ENCODE results near the genes OR11A1 and HLA-A.

DNA sequence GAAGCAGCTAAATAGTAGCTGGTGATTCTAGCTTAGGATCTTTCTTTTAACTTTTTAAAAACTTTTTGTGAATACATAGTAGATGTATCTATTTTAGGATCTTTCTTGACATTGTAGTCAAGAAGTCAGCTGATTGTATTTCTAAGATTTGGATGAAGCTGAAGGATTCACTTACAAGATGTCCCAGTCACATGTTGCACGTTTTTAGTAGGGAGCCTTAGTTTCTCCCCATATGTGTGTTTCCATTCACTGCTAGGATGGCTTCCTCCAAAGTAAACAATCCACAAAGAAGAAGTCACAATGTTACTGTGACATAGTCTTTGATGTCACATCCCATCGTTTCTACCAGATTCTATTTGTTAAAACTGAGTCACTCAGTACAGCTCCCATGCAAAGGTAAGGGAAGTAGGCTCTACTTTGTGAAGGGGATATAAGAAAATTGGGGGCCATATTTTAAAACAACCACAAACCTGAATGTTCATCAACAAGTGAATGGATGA, at the start of gene OR11A1:
TSS of gene OR11A1 (minus strand) at position 260 of the 500 bp plus-strand sequence.
- RRBS, result no CpG with 5 or more reads among the region's 2 CpGs

DNA sequence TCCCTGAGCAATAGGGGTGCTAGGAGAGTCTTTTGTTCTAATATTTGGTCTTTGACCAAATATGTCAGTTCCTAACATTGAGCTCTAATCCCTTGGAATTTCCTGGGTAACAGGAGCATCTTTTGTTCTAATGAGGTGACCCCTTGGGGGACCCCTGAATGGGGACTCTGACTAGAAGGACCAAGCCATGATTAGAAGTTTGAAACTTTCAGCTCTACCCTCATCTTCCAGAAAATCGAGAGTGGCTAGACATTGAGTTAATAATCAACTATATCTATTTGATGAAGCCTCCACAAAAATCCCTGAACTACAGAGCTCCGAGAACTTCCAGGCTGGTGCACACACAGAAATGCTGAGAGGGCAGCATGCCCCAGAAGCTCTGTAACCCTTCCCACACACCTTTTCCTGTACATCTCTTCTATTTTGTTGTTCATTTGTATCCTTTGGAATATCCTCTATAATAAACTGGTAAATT, 6.5 kb upstream of the OR2H2 start:
- RRBS, result no CpG with 5 or more reads among the region's 2 CpGs

- RRBS, result 10% methylated on average over 10 of the region's 33 CpGs
Observed at GRCh38 chr6:29627340-29627943, 5.5 kb downstream of the GABBR1 start.

- RRBS, result no CpG with 5 or more reads among the region's 15 CpGs
Observed at GRCh38 chr6:29708251-29709463, 14.6 kb upstream of the HLA-F start.

GRCh38 chr6:29827995-29829027, 686 bp downstream of the HLA-G start:
- RRBS, result 12% methylated on average over 14 of the region's 79 CpGs

DNA sequence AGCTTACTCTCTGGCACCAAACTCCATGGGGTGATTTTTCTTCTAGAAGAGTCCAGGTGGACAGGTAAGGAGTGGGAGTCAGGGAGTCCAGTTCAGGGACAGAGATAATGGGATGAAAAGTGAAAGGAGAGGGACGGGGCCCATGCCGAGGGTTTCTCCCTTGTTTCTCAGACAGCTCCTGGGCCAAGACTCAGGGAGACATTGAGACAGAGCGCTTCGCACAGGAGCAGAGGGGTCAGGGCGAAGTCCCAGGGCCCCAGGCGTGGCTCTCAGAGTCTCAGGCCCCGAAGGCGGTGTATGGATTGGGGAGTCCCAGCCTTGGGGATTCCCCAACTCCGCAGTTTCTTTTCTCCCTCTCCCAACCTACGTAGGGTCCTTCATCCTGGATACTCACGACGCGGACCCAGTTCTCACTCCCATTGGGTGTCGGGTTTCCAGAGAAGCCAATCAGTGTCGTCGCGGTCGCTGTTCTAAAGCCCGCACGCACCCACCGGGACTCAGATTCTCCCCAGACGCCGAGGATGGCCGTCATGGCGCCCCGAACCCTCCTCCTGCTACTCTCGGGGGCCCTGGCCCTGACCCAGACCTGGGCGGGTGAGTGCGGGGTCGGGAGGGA, at the start of gene HLA-A:
TSS of gene HLA-A (plus strand) at position 500 of the 616 bp plus-strand sequence.
- RRBS, result no CpG with 5 or more reads among the region's 30 CpGs

- RRBS, result 2% methylated on average over 10 of the region's 94 CpGs
Observed at GRCh38 chr6:29942649-29943640, 613 bp downstream of the HLA-A start.

DNA sequence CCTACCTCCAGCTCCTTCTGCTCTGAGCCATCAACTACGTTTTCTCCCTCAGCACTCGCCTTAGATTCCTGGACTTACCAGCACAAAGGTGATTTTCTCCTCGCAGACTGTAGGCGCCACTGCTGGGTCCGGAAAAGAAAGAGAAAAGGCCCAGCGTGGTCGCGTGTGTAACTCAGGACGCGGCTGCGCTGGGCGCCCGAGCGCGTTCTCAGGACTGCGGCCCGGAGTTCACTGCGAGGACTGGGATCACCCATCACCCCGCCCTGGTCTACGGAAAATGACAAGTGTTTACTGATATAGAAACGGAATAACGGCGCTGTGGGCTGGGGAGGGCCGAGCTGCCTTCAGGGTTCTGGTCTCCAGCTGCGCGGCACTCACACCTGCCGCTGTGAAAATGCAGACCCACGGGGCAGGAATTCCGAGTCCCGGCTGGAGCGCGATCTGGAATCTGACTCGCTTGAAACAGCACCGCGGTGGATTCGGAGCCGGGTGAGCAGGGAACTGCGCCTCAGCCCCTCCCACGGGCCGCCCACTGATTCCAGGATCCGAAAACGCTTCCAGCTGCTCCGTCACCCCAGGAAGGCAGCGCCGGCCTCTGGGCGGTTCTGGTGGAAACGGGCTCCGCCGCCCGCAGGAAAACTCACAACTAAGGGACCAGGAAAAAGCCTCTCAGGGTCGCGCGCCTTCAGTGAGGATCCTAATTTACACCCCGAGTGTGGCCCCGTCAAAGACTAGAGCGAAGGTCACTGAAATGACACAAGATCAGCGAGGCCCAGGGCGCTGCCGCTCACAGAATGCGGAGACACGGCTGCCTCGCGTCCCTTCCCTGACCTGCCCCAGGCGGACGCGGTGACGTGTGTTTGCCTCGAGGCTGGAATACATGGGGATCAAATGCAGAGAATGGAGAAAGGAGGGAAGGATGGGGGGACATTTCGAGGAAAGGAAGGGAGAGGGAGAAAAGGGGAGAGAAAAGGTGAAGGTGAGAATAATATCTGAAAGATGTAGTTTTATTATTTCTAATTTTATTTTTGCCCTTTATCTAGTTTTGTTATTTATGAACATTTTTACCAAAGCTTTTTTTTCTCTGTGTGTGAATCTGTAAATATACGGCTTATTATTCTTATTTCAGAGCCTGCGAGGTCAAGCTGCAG, 34.6 kb downstream of the HLA-A start:
- RRBS, result 5% methylated on average over 9 of the region's 71 CpGs

DNA sequence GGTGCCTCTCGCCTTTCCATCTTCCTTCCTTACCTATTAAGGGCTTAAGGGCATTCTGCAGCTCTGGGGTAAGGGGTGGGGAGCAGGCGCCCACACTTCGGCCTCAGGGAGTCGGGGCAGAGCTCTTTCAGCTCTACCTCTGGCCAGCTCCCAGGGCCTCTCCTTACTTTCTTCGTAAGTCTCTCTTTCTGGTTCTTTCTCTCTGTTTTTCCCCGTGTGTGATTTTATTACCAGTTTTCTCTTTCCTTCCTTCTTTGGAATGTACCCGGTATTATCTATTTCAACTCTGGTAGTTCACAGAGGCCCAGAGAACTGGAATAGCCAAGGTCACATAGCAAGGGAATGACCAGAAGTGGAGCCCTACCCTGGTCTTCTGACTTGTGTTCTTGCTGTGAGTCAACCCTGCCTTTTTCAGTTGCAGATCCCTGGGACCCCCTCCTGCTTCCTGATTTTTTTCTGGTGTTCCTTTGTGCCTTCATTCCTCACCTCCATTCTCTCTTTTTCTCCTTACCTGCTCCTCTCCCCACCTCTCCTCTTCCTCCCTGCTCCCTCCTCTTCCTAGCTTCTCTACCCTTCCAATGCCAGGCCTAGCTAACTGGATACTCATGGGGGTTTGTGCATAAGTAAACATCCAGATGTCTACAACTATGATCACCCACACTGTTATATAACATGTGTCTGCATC, 789 bp upstream of the RNF39 start:
- RRBS, result no CpG with 5 or more reads among the region's 7 CpGs

DNA sequence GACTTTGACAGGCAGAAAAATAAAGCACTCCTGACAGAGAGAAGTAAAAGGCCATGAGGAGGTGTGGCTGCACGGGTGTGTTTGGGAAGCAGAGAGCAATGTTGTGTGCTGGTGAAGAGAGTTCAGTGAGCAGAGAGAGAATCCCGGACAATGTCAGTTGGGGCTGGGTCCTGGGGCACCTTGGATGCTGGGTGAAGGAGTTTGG, 7.9 kb downstream of the TRIM40 start:
- RRBS, result no CpG with 5 or more reads among the region's 2 CpGs

GRCh38 chr6:30322225-30323120, 4.3 kb upstream of the TRIM39 start:
- RRBS, result no CpG with 5 or more reads among the region's 21 CpGs

DNA sequence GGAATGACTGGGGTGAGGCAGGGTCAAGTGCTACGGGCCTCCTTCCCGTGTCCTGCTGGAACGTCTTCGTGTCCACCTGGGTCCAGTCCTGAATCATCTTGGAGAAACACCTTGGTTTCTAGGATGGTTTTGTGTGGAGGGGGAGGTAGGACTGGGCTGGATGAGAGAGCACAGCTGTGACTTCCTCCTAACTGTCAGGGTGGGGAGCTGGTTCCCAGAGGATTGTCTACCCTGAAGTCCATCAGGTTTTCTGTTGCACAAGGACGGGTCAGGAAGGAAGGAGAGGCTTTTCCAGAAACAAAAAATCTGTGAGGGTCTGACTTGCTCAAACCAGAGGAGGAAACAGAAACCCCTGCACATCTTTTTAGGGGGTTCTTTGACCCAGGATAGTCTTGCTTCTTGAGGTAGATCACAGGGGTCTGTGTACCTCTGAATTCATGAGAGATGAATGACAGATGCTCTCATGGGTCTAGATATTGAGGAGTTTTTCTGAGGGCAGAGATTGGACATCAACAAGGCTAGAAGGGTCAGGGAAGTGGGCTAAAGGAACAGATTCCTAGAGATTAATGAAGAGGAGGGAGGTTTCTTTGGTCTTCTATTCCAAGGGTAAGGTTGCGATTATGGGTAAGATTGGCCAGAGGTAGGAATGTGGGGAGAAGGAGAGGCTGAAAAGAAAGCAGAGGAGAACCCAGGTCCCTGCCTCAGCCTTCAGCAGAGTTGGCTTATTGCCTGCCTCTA, 2.5 kb upstream of the RPP21 start:
- RRBS, result no CpG with 5 or more reads among the region's 6 CpGs

GRCh38 chr6:30344047-30344557, 854 bp upstream of the RPP21 start:
- RRBS, result no CpG with 5 or more reads among the region's 4 CpGs

- RRBS, result no CpG with 5 or more reads among the region's 1 CpG
Observed at GRCh38 chr6:30508473-30508846, 19.2 kb downstream of the HLA-E start.

GRCh38 chr6:30527653-30528488, 28.4 kb downstream of the GNL1 start:
- RRBS, result no CpG with 5 or more reads among the region's 15 CpGs

DNA sequence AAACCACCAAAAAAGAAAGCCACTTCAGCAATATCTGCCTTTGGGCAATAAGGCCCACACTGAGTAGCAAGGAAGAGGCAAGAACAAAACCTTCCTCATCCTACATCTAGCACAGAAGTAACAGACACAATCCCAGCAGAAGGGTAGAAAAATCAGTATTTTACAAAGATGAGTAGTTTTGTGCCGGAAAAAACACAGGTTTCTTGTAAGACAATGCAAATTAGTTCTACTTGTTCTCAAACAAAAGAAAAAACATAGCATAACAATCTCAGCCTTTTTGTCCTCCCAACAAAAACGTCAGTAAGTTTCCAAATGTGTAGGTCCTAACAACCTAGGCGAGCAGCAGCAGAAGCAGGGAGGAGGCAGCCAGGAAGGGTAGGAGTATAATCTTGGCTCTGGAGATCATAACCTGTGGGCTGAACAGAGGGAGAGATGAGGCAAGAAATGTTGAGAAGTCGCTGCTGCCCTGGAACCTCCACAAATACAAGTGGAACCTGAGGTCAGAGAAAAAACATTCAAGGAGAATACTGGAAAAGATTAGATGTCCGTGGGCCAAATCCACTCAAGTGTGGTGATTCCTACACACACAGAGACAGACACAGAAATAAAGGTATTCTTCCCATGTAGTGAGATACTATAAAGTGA, 5.6 kb downstream of the PPP1R10 start:
- RRBS, result no CpG with 5 or more reads among the region's 5 CpGs

DNA sequence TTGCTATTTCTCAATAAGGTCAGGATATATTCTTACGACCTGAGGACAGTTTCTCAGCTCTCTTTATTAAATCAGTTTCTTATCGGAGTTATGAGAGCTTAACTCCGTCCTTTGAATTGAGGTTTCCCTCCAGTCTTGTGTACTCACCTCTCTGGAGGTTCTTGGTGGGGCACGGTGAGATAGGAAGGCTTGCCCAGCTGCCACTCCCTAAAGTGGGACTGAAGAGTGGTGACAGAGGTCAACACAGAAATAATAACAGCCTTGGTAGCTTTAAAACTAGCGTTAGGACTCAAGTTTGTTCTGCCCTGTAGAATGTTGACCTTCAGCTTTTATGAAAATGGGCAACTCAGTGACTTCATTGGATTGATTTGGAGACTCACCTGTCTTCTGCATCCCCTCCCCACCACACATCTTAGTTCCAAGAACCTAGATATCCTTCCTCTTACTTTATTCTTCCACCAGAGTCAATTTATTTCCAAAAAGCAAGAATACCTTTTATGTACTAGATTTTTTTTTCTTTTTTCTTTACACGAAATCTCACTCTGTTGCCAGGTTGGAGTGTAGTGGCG, 855 bp downstream of the MRPS18B start:
- RRBS, result no CpG with 5 or more reads among the region's 7 CpGs

DNA sequence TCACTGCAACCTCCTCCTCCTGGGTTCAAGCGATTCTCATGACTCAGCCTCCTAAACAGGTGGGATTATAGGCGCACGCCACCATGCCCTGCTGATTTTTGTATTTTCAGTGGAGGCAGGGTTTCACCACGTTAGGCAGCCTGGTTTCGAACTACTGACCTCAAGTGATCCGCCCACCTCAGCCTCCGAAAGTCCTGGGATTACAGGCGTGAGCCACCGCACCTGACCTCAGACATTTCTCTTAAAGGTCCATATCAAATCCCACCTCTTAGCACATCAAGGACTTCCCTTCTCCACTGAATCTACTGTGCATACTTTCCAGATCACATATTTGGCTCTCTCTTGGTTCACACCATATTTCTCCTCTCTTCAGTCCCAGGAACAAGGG, 12.0 kb downstream of the C6orf136 start:
- RRBS, result no CpG with 5 or more reads among the region's 9 CpGs

Data from GM06990 (cell line).